Prostate gland (tissue), 2 donors: ENCODE measurements around a stretch of chr6.

GRCh38 chr6:16440808-16441110, 202.4 kb downstream of the GMPR start:
- PRO-cap, result no peak
- RAMPAGE, long total RNA, 2 experiments, result no peak in any of the 2 experiments

DNA sequence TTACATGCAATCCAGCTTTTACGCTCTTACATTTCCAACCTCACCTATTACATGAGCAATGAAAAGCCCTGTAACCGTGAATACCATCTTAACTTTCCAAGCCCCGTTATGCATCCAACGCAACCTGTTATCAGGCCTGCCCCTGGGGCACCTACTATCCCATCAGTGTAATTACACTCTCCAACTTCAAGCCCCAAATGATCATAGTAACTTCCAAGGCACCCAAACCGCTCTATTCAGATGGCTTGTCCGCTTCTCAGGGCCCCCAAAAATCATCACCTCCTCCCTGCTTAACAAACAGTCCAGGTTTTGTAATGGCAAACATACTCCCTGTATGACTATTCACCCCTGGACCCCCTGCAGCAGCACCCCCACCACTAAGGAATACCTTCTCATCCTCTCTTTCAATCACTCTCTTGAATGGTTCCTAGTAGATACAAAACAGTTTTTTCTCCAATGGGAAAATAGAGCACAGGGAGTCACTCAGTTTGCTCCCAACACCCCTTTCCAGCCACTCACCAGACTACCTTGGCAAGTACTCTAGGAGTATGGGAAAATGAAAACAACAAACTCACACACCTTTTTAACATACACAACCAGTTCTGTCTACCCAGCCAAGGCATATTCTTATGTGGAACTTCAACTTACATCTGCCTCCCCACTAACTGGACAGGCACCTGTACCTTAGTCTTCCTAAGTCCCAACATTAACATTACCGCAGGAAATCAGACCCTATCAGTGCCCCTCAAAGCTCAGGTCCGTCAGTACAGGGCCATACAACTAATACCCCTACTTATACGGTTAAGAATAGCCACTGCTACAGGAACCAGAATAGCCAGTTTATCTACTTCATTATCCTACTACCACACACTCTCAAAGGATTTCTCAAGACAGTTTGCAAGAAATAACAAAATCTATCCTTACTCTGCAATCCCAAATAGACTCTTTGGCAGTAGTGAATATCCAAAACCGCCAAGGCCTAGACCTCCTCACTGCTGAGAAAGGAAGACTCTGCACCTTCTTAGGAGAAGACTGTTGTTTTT, 224.6 kb downstream of the GMPR start:
- PRO-cap, result no peak
- RAMPAGE, long total RNA, 2 experiments, result no peak in any of the 2 experiments

DNA sequence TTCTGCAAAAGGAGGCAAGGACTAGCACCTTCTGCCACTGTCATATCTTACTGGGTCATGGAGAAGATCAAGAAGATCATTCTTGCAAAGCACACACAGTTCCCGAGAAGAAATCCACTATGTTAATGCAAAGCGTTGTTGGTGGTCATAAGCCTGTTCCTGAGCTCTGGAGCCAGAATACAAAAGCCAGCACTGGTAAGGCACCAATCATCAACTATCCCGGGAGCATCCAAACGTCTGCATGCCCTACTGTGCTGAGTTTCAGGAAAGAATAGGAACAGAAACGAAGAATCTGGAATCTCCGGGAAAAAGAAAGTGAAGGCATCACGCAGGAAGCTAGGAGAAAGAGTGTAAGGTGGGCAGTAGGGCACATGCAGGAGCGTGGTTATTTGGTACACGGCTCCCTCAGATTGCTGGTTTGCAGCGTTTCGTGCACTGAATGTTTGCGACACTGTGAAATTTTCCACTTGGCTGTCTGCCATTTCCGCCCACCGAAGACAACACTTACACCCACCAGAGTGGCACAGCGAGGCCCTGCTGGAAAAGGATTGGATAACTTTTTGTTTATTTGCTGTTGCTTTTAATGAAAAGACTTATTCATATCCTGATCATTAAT, 248.1 kb downstream of the GMPR start:
- PRO-cap, result no peak
- RAMPAGE, long total RNA, 2 experiments, result no peak in any of the 2 experiments

DNA sequence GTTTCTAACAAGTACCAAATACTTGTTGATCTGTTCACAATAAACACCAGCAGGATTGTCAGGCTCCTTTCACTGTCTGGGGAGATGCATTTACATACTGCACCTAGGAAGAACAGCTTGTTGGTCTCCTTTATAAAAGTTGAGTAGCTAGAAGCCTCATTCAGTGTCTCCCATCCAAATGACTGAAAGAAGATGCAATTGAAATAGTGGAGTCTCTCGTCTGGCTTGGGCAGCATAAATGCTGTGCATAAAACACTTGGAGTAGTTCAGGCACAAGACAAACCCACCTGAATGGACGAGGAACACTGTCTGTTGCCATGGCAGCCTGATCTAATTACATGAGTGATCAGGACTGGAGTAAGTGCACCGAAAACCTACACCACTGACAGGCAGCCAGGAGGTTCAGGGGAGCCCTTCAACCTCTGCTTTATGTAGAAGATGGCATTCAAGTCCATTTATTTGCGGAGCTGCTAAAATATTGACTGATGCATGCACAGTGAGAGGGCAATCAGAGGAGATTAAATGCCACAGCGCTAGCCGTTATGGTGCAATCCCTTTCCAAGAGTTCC, 2.8 kb downstream of the ATXN1 start:
- PRO-cap, result no peak
- RAMPAGE, long total RNA, 2 experiments, result no peak in any of the 2 experiments

DNA sequence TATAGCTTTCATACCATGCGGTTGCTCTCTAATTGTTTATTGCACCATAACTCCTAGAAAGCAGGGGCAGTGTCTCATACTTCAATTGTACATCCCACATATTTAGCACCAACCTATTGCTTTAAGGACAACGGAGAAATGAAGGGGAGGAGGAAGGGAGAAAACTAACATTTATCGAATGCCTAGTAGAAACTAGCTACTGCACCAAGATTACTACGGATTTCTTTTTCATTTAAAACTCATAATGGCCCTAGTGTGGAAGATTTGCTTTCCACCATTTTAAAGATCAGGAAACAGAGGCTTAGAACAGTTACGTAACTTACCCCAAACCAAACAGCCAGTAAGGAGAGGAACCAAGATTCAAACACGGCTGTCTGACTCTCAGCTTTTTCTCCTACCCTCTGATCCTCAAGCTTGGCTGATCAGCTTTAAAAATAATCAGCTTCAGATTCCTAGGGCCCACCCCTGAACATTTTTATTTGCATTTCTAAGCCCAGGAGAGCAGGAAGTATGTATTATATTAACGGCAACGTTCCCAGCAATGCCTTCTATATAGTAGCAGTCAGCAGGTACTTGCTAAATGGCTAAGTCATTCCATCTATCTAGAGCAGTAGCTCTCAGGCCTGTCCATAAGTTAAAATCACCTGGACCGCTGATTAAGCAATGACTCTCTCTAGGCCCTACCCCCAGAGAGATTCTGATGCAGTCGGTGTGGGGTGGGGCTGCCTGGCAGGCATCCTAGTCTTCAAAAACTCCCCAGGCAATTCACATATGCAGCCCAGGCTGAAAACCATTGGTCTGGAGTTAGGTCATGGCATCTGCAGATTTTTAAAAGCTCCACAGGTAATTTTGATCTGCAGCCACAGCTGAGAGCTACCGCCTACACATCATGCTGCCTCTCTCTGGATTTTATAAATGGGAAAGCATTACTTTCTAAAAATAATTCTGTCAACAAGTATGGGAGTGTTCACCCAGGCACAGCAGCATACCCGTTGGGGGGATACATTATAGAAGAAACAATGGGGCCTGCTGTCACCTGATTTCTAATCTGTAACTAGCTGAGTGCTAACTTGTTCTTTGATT, 43.7 kb upstream of the ATXN1 start:
- PRO-cap, result no peak
- RAMPAGE, long total RNA, 2 experiments, result no peak in any of the 2 experiments

GRCh38 chr6:17102571-17103116, 794 bp downstream of the STMND1 start:
- PRO-cap, result no peak
- RAMPAGE, long total RNA, 2 experiments, result no peak in any of the 2 experiments

DNA sequence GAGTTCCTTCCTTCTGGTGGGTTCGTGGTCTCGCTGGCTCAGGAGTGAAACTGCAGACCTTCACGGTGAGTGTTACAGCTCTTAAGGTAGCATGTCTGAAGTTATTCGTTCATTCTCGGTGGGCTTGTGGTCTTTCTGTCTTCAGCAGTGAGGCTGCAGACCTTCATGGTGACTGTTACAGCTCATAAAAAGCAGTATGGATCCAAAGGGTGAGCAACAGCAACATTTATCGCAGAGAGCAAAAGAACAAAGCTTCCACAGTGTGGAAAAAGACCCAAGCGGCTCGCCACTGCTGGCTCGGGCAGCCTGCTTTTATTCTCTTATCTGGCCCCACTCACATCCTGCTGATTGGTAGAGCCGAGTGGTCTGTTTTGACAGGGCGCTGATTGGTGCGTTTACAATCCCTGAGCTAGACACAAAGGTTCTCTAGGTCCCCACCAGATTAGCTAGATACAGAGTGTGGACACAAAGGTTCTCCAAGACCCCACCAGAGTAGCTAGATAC, 37.7 kb upstream of the NUP153 start:
- PRO-cap, result no peak
- RAMPAGE, long total RNA, 2 experiments, result no peak in any of the 2 experiments

- PRO-cap, result no peak
- RAMPAGE, long total RNA, 2 experiments, result start-site peak on the minus strand in 1 of 2 experiments, at chr6:17764283-17764701 at its widest, 23 to 29 reads per replicate
Measured at GRCh38 chr6:17763996-17764893, 57.5 kb upstream of the NUP153 start.

DNA sequence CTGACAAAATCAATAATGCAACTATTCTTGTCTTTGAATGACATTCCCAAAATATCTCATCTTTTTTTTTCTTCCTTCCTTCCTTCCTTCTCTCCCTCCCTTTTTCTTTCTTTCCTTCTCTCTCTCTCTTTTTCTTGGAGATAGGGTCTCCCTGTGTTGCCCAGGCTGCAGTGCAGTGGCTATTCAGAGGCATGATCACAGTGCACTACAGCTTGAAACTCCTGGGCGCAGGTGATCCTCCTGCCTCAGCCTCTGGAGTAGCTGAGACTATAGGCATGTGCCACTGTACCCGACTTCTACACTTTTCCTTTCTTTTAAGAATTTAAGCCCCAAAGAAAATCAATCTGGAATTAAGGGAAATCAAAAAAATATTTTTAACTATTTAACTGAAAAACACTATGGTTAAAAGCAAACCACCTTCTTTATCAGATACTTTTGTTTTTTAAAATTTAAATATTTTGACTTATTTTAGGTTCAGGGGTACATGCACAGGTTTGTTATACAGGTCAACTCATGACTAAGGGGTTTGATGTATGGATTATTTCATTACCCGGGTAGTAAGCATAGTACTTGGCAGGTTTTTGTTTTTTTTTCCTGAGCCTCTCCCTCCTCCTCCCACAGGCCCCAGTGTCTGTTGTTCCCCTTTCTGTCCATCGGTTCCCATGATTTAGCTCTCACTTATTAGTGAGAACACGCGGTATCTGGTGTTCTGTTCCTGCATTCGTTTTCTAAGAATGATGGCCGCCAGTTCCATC, 105.2 kb upstream of the NUP153 start:
- PRO-cap, result no peak
- RAMPAGE, long total RNA, 2 experiments, result start-site peak on the minus strand in 2 of 2 experiments, centred at positions 307 to 350 of the sequence, 7 to 12 reads per replicate

- PRO-cap, result no peak
- RAMPAGE, long total RNA, 2 experiments, result no peak in any of the 2 experiments
Measured at GRCh38 chr6:17837304-17837635, 130.5 kb upstream of the NUP153 start.

- PRO-cap, result no peak
- RAMPAGE, long total RNA, 2 experiments, result no peak in any of the 2 experiments
Measured at GRCh38 chr6:17851823-17852185, 135.6 kb downstream of the KIF13A start.

GRCh38 chr6:17932282-17932893, 55.0 kb downstream of the KIF13A start:
- PRO-cap, result no peak
- RAMPAGE, long total RNA, 2 experiments, result no peak in any of the 2 experiments

- PRO-cap, result no peak
- RAMPAGE, long total RNA, 2 experiments, result no peak in any of the 2 experiments
Measured at GRCh38 chr6:17975136-17975834, 12.2 kb downstream of the KIF13A start.

GRCh38 chr6:18263777-18264082, 600 bp downstream of the DEK start:
- PRO-cap, result no peak
- RAMPAGE, long total RNA, 2 experiments, result start-site peak on the minus strand in 1 of 2 experiments, at chr6:18263982-18263986 at its widest, 117 reads per replicate

DNA sequence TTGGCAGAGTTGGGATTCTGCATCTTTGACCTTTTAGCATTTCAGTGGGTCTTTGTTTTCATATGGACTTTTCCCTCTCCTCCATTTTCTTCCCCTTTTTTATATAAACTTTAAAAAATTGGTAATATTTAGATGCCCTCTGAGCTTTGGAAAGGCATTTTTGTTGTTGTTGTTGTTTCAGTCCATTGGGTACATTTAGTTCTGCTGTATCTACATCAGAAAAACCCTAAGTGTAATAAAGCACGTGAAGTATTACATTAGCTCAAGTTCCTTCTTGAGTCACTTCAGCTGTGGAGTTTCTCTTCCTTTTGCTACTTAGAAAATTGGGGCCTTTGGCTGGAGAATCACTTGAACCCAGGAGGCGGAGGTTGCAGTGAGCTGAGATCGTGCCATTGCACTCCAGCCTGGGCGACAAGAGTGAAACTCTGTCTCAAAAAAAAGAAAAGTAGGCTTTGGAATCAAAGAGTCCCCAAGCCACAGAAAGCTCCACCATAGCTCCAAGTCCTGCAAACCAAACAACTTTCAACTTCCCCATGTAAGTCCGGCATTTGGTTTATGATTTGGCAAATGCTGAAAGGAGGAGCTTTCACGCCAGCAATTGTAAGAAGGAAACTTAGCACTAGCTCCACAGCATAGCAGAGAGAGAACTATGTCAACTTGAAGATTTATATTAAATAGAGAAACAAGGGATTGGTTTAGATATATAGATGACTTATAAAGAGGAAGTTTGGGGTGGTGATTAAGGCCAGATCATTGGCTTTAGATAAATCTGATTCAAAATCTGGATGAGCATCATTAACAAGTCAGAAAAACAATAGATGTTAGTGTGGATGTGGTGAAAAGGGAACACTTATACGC, 56.5 kb upstream of the RNF144B start:
- PRO-cap, result bidirectional peak, plus-strand start at position 630 of the sequence, minus-strand start at position 506 of the sequence
- RAMPAGE, long total RNA, 2 experiments, result no peak in any of the 2 experiments

- PRO-cap, result unidirectional peak, plus-strand start at chr6:18388289
- RAMPAGE, long total RNA, 2 experiments, result no peak in any of the 2 experiments
Measured at GRCh38 chr6:18387851-18388806, 979 bp downstream of the RNF144B start.

- PRO-cap, result no peak
- RAMPAGE, long total RNA, 2 experiments, result no peak in any of the 2 experiments
Measured at GRCh38 chr6:19312055-19312757, 525.0 kb upstream of the ID4 start.

- PRO-cap, result no peak
- RAMPAGE, long total RNA, 2 experiments, result no peak in any of the 2 experiments
Measured at GRCh38 chr6:19690947-19692248, 145.8 kb upstream of the ID4 start.

DNA sequence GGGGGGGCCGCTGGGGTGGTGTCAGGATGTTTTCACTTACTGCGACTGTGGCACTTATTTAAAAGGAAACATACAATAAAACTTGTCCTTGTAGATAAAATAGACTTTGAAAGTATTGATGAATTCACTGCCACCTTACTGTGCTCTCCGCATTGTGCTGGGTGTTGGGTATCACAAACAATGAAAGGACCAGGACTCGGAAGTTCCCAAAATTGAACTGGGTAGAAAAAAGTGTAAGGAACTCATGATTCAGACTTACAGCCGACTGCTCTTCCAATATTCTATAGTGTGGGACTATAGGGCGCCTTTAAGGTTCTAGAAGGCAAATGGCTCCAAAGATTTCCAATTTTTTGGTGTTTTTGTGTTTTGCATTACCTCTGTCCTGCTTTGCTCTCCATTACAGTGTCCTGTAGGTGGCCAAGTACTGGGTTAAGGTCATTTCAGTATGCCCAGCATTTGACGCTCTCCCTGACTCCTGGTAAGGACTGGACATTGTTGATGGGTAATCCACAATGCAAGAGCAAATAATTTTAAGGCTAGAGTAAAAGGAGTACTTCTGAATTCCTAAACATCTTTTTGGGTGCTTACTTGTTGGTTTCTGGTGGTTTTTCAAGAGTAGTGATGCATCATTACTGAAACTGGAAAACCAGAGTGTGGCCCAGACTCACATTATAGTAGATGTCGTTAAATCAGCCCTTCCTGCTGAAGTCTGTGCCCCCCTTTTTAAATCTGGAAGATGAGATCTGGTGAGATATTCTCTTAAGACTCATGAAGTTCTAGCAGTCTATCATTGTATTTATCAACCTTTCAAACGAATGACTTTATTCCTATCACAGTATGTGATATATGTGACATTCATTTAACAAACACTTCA, 31.8 kb upstream of the ID4 start:
- PRO-cap, result no peak
- RAMPAGE, long total RNA, 2 experiments, result no peak in any of the 2 experiments

- PRO-cap, result no peak
- RAMPAGE, long total RNA, 2 experiments, result no peak in any of the 2 experiments
Measured at GRCh38 chr6:20130777-20131384, 81.4 kb downstream of the MBOAT1 start.